NB4 (cell line): ENCODE measurements around a stretch of chr2.

GRCh38 chr2:39510124-39510439 lies 73.0 kb upstream of the MAP4K3 start:
- RRBS: no CpG with 5 or more reads among the region's 5 CpGs

- RRBS: no CpG with 5 or more reads among the region's 5 CpGs
Measured at GRCh38 chr2:40381928-40382482, 69.9 kb downstream of the SLC8A1 start.

DNA sequence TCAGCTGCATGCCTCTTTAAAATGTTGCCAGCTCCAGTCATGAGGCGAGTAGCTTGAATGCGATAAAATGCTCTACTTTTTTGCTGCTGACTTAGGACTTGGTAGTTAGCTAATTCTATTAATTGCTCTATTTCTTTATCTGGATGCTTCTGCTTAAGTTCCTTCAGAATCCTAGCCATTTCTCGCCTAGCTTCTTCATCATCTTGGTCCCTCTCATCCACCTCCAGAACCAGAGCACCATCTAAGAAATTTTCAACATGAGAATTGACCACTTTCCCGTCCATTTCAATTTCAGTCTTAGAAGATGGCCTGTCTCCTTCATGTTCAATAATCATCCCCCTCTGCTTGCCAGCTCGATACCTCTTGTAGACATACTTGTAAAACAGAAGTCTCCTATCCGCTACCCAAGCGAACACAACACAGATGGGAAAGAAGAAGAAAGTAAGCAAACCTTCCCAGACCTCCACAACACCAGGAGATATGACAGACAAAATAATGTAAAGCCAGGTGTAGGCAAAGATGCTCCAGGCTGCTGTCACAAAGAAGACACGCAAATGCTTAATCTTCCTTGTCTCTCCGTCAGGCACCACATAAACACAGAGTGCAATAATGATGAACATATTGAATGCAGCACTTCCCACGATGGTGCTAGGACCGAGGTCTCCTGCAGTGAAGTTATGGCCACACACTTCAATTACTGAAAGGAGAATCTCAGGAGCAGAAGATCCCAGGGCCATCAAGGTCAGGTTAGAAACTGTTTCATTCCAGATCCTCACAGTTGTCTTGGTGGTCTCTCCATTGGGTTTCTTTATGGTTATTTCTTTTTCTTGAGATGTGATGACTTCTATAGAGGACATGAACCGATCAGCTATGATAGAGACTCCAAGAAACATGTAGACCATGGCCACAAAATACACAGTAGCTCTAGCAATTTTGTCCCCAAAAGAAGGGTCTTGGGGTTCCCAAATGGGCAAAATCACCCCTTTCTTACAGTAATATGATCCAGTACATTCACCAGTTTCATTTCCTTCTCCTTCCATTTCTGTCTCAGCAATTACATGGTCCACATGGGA lies 22.4 kb downstream of the SLC8A1 start:
- RRBS: no CpG with 5 or more reads among the region's 12 CpGs

DNA sequence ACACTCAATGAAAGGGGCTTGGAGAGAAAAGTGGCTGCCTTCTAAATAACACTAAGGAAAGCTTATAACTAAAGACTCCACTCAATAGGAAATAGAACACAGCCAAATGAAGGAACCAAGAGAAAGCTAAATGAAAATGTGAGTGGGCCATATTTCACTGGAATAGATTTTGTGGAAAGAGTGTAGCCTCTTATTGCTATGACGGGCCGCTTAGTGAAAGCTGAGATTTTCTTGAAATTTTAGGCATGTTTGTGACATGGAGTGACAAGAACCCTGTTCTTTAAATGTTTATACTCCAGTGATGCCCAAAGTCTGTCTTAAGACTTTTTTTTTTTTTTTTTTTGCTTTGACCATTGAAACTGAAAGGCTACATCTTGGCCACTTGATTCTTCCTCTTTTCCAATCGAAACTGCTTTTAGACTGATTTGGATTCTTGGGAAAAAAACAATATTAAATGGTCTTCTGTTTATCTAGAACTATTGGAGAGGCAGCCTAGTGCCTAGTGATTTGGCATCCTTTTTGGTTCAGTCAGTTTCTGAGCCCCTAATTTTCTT lies 2.3 kb upstream of the SLC8A1 start:
- RRBS: no CpG with 5 or more reads among the region's 3 CpGs

- RRBS: no CpG with 5 or more reads among the region's 13 CpGs
Measured at GRCh38 chr2:40957481-40958105, 505.7 kb upstream of the SLC8A1 start.

DNA sequence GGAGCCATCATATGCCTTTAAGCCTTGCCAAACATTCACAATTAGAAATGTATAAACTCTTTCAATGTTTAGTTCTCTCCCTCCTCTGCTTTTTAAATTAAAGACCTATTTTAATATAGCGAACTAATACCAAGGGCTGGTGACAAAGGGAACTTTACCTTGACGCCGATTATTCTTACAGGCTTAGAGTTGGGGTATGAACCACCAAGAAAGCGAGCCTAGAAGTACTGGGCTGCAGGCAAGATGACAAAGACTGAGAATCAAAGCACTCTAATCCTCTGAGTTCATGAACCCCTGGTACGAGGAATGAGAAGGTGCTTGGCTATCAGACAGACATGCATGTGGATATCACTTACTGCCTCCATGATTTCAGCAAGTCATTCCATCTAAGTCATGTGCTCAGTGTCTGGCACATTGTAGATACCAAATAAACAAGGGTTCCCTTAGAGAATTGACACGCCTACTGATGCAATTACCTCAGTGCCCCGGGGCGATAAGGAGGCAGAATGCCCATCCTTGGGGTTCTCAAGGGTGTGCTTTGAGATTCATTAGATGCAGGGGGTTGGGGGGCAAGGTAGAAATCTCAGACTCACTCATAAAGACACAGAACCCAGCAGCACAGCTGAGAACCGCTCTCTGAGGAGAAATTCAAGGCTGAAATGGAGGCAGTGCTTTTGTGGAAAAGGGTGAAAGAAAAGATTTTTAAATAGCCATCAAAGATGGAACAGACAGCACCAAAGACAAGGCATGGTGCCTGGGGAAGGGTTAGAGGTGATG lies 125.6 kb upstream of the PKDCC start:
- RRBS: no CpG with 5 or more reads among the region's 9 CpGs

- RRBS: 68% methylated on average over 3 of the region's 9 CpGs
Measured at GRCh38 chr2:41954882-41955456, 92.9 kb upstream of the PKDCC start.

DNA sequence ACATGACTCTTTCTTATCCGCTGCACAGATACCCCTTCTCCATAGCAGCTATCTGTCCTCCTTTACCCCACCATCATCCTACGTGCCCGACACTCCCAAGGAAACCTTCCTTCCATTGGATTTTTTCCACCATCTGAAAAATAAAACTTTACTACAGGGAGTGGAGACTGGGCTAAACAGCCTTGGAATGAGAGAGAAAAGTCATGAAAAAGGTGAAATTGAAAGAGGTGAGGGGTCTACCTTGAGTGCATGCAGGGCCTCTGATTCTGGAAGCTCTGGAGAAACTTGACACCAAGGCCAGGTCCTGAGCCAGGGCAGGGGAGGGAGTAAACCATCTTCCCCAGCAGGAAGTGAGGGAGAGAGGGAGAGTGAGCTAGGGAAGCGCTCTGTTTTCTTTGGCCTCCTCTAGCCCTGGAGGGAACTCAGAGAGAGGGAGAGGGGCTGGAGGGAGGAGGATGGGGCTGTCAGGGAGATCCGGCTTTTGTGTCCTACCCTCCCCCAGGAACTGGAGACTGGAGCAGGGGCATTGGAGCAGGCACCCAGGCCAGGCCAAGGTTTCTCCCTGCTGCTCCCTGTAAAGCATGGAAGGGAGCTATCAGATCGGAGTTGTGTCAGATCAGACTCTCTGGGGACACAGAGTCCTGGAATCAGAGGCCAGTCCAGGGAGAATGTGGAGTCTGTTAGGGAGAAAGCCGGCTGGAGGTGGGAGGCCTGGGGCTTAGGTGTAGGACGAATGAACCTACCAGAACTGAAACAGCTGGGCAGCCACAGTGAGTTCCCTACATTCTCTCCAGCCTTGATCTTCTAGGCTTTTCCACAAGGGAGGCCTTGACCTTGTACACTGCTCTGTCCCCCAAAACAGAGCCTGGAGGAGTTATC lies 22.7 kb upstream of the PKDCC start:
- RRBS: no CpG with 5 or more reads among the region's 8 CpGs

DNA sequence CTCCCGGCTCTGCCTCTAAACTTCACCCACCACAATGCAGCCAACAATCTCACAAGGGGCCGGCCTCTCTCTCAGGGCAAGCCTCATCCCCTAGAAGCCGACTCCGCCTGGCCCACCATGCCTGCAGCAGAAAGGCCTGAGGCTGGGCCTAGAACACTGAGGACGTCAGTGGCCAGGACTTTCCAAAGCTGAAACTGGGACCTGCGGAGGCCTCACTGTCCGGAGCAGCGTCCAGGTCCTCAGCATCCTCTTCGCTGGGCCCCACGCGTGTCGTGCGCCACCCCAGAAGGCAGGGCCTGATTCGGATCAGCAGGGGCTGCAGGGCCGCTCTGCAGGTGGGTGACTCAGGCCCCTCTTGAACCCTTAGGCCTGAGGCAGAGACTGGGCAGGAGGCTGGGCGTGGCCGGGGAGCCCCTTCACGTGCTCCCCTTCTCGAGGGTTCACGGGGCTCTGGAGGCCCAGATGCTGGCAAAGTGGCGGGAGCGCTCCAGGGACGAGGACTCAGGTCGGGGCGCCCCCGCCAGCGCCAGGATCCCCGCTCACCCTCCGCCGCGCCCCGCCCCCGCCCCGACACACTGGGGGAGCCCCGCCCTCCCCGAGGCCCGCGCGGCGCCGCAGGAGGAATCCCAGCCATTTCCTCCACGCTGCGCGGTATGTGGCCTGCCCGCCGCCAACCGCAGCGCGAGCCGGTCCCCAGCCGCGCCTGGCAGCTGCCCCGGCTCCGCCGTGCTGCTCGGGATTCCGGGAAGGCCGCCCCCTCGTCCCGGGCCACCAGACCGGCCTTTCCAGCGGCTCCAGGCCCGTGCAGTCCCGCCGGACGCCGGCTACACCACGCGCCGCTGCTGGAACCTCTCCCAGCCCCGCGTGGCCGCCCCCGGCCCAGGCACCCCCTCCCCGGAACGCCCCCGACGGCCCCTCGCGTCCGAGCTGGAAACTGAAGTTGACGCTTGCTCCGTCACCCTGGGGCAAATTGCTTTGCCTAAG lies 53.2 kb downstream of the PKDCC start:
- RRBS: 58% methylated on average over 13 of the region's 83 CpGs

- RRBS: 87% methylated on average over 6 of the region's 49 CpGs
Measured at GRCh38 chr2:42101747-42102638, 54.2 kb downstream of the PKDCC start.

- RRBS: no CpG with 5 or more reads among the region's 11 CpGs
Measured at GRCh38 chr2:42105193-42106001, 57.6 kb downstream of the PKDCC start.

DNA sequence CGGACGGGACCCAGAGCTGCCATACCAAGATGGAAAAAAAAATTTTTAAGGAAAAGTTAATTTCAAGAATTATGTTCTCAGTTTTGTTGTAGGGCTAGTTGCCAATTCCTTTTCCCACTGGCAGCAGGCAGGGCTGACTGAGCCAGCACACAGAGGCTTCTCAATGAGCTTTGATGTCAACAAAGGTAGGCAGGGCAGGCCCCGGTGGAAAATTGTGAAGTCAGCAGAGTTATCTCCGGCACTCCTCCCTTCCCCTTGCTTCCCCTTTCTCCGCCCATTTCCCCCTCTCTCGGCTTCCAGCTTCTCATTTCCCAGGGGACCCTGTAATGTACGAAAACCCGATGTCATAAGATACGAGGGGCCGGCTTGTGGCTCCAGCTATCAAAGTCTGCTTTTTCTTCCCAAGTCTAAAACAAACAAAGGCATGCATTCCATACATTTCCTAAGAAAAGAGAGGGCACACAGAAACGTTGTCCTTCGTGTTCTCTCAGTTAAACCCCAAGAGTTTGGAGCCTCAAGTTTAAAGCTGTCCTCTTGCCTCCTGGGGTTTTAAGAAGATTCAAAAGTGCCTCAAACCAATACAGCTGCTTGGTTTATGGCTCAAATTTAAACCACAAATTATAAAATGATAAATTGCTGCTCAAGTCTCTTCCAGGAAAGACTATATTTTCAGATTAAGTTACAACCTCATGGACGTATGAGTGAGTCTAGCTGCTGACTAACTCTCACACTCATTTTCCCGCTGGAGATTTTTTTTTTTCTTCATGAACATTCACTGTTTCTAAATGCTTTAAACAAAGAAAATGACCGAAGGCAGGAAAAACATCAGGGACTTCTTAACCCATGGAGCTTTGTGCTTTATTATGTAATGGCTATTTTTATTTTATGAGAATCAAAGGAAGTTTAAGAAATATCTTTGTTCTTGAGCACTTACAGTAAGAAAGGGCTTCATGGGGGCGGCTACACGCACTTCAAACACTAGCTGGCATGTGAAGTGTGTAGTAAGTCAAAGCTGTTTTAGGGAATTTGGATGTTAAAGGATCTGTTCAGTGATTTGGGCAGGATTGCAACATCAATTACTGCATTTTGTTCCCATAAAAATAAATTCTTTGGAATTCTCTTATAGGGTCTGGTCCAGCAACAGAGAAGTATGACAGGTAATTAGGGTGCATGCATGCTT lies 27.2 kb upstream of the EML4 start:
- RRBS: no CpG with 5 or more reads among the region's 17 CpGs

DNA sequence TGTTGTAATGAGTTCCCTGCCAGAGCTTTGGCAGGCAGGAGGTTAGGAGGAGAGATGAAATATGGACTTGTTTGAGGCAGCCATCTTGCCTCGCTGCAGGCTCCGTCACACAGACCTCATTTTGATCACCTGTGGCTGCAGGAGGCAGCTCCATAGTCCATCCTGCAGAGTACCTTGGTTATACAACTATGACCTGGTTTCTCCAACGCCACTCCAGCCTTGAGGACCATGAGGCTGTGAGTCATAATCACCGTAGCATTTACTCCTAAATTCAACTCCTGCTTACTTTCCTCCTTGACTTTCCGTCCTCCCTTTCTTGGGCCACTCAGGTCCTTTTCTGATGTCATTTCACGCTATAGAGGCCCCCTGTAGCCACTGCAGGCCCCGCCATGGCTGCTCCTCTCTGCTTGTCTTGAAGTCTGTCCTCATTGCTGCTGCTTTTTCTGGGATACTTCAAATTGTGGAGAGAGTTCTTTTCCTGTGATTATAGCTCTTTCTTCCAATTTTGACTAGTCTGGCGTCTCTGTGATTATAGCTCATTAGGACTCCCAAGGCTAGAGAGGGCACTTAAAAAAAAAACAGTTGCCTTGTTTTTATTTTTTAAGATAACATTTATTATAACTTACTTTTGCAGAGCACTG lies 26.3 kb upstream of the EML4 start:
- RRBS: no CpG with 5 or more reads among the region's 8 CpGs

GRCh38 chr2:42618109-42618523 lies 49.7 kb downstream of the MTA3 start:
- RRBS: no CpG with 5 or more reads among the region's 5 CpGs

- RRBS: no CpG with 5 or more reads among the region's 3 CpGs
Measured at GRCh38 chr2:42795780-42796227, 3.4 kb upstream of the HAAO start.

GRCh38 chr2:42866407-42866844 lies 74.0 kb upstream of the HAAO start:
- RRBS: no CpG with 5 or more reads among the region's 10 CpGs

DNA sequence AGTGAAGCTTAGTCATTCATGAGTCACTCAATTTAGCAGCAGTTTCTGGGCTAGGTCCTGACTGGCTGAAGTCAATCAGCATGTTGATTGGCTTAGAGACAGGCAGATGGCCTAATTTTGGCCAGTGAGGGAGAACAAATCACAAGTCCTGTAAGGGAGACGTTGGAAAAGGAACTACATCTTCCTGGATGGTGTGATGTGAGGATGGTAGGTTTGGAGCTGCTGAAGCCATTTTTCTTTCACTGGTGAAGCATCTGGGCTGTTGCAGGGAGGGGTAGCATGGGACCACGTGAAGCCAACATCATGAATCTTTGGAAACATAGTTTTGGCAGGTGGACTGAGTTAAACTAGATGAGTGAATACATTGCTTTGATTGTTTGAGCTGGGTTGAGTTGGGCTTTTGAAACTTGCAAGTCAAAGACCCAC lies 104.6 kb upstream of the HAAO start:
- RRBS: no CpG with 5 or more reads among the region's 2 CpGs

DNA sequence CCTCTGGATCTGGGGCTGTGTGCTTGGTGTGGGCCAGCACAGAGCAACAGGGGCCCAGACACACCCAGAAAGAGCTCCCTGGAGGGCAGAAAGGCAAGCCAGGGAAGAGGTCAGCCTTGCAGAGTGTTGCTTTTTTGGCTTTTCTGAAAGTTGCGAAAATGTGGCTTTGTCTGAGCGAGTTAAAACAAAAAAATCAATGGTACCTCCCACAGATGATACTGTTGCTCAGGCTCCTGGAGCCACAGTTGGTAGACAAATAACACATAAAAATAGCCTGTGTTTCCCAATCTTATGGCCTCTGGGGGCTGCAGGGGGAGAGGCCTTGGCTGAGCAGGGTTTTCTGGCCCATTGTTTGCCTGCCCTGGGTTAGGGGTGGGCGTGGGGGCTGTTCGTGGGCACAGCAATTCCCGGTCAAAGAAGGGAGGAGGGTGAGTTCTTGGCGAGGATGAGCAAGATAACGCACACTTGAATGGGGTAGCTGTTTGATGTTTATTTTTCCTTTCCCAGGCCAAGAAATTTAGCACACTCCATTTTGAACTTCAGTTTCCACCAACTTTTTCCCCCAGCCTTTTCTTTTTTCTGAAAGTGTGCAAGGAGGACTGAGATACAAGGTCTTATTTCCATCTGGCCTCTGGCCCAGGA lies 167.1 kb upstream of the HAAO start:
- RRBS: no CpG with 5 or more reads among the region's 7 CpGs

GRCh38 chr2:42979409-42980316 lies 187.3 kb upstream of the HAAO start:
- RRBS: no CpG with 5 or more reads among the region's 12 CpGs

GRCh38 chr2:43000263-43001189 lies 208.1 kb upstream of the HAAO start:
- RRBS: 95% methylated on average over 2 of the region's 25 CpGs